ENCODE results near the genes UBA6, SULT1E1 and OPRPN.

DNA sequence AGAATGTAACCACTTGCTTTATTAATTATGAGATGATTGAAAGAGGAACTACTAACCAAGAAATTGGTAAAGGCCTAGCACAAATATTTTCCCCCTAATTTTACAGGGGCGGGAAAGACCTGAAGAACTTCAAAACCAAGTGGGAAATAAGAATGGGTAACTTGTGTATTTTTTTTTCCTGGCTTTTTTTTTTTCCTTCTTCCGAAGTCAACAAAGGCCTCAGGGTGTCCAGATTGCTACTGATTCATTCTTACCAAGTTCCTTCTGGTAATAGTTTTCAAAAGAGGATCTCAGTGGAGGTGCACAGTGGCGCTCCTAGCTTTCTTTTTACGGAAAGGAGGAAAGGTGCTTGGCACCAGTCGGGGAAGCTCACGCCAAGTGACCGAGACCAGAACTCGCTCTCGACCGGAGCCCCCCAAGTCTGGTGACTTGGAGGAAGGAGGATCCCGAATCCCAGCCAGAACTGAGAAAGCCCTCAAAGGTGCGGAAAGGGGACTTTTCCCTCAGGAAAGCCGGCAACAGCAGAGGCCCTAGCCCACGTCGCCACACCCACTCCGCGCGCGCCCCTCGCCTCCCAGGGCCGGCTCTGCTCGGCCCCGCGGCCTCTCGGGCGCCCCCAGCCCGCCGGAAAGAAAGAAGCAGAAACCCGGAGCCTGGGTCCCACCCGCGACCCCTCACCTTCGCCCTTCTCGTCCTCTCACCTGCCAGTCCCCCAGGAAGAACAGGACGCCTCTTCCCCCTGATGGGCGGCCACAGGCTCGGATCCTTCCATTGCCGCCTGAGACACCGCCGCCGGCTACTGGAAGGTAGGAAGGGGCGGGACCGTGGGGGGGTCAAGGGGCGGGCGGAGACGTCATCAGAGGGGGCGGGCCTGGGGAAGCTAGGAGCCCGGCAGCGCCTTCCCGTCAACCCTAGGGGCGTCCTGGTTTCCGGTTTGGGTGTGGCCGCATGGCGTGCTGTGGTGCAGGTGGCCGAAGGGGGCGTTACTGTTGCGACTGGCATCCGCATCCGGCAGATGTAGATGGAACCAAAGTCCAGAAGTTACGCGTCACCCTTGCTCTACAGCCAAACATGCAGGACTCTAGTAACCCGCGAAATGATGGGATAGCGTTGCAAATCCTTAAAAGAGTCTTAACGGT lies at the start of gene UBA6:
TSS of gene UBA6 (minus strand) at position 808 of the 1,139 bp plus-strand sequence.
- PRO-cap = bidirectional peak, plus-strand start at position 926 of the sequence, minus-strand start at position 801 of the sequence

- PRO-cap = no peak
Measured at GRCh38 chr4:67721719-67722372, 20.9 kb upstream of the UBA6 start.

- PRO-cap = no peak
Measured at GRCh38 chr4:67885531-67886253, 1.9 kb upstream of the TMPRSS11D start.

DNA sequence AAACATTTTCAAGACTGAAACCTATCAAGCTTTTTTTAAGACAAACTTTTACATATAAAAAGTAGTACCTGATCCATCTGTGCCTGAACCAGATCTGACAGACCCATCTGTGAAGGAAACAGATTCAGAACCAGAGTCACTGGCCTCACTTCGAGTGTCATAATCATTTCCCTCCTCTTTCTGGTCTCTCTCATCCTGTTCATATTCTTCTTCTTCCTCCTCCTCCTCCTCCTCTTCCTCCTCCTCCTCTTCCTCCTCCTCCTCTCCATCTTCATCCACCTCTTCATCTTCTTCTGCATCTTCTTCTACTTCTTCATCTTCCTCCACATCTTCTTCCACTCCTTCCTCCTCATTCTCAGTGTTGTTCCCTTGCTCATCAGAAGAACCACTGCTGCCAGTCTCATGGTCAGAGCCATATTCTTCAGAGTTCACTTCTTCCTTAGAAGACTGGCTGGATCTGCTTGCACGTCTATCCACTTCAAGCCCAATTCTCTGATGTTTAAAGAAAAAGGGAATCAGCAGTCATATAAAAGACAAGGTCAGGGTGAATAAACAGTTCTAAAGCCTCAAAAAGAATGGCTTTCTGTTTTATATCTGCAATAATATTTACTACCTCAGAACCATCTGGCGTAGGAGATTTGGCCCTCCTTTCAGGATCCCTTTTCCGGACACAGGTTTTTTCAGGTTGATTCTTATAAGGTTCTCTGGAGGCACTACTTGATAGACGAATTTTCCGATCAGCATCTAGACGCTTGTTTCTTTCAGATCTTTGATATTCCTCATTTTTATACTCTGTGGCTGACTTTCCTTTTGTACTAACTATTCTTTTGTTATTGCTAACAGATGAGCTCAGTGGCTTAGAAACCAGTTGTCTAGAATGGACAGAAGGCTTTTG lies 12.7 kb downstream of the YTHDC1 start:
- PRO-cap = no peak

DNA sequence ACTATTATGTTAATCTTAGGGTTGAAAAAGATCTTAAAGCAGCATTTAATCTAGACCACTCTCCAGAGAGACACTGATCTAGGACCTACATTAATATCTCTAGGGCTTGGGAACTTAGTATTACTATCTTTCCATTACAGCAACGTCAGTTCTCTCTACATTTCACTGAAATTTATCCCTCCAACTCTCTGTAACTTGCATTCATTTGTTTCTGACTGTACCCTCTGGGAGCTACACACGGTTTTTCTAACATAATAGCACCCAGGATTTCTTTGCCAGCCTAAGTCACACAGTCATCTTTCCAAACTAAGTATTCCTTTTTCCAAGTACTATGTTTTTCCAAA lies 1.1 kb downstream of the YTHDC1 start:
- PRO-cap = no peak

DNA sequence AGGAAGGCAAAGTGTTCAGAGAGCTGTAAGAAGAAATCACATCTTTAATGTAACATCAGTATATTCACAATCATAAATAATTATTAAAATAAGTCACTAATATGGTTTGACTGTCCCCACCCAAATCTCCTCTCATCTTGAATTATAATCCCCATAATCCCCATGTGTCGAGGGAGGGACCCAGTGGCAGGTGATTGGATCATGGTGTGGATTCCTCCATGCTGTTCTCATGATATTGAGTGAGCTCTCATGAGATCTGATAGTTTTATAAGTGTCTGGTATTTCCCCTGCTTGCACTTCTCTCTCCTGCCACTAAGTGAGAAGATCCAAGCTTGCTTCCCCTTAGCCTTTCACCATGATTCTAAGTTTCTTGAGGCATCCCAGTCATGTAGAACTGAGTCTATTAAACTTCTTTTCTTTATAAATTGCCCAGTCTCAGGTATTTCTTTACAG lies 9.8 kb downstream of the UGT2B17 start:
- PRO-cap = no peak

GRCh38 chr4:68575883-68576265 lies 248 bp downstream of the UGT2B17 start:
- PRO-cap = no peak

DNA sequence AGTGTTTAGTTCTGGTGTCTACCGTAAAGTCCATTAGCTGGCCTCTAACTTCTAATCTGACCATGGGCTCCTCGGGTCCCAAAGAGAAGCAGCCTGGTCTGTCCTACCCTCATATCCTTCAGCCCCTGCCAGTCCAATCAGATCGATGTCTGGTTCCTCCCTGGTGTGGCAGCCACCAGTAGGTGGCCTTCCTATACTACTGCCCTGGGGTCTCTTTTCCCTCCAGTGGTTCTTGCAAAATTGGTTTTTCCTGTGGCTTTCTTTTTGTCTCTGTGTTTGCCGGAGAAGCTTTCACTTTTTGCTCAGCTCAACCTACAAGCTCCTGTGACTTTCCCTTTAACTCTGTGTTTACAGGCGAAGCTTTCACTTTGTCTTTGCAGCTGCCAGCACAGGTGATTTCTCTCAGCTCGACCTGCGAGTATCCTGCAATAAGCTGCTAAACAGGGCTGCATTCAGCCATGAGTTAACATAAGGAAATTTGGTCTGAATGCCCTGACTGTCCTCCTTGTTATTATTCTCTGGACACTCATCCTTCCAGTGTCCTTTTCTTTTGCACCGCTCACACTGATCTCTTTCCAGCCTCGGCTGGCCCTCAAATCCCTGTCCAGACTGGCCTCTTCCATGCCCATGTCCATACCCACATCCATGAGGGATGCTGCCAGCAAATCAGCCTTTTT lies 46.7 kb downstream of the UGT2A3 start:
- PRO-cap = no peak

GRCh38 chr4:68906409-68907247 lies 45.0 kb downstream of the UGT2A3 start:
- PRO-cap = no peak

- PRO-cap = no peak
Measured at GRCh38 chr4:68948312-68948703, 3.3 kb downstream of the UGT2A3 start.

DNA sequence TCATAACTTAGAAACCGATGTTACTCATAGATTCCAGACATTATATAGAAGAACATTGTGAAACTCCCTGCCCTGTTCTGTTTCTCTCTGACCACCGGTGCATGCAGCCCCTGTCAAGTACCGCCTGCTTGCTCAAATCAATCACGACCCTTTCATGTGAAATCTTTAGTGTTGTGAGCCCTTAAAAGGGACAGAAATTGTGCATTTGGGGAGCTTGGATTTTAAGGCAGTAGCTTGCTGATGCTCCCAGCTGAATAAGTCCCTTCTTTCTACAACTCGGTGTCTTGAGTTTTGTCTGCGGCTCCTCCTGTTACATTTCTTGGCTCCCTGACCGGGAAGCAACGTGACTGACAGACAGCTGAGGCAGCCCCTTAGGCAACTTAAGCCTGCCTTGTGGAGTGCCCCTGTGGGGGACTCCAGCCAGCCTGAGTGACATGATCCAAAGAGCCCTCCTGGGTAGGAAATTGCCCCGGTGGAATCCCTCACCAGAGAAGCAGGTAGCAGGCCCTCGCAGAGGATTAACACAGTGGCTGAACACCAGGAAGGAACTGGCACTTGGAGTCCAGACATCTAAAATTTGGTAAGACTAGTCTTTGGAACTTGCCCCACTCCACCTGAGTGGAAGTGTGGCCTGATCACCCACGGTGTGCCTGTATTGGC lies 45.1 kb upstream of the UGT2B7 start:
- PRO-cap = no peak

DNA sequence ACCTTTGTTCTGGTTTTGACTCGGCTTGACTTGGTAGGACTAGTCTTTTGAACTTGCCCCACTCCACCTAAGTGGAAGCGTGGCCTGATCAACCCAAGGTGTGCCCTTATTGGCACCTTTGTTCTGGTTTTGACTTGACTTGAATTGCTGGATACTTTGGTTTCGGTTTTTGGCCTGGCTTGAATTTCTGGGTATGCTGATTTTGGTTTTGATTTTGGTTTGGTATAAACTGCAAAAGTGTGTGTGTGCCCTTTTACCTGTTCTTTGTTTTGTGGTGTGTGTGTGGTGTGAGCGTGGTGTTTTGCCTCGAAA lies 44.6 kb upstream of the UGT2B7 start:
- PRO-cap = no peak

DNA sequence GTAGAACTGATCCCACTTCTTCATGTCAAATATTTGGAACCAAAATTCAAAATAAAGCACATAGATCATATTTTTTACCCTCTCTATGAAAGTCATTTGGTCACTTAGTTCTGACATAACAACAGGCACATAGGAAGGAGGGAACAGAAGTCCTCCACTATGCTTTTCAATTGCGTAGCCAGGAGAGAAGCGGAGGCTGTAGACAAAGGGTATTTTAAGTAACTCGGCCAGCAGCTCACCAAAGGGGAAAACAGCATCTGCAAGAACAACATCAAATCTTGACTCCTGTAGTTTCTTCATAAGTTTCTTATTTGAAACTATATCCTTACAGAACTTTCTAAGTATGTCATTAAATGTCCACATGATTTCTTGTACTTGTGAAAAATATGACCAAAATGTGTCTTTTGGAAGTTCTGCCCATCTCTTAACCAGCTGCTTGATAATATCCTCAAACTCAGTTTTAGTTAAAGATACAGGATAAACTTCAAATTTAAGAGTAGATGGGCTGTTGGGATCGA lies 492 bp downstream of the UGT2B4 start:
- PRO-cap = no peak

DNA sequence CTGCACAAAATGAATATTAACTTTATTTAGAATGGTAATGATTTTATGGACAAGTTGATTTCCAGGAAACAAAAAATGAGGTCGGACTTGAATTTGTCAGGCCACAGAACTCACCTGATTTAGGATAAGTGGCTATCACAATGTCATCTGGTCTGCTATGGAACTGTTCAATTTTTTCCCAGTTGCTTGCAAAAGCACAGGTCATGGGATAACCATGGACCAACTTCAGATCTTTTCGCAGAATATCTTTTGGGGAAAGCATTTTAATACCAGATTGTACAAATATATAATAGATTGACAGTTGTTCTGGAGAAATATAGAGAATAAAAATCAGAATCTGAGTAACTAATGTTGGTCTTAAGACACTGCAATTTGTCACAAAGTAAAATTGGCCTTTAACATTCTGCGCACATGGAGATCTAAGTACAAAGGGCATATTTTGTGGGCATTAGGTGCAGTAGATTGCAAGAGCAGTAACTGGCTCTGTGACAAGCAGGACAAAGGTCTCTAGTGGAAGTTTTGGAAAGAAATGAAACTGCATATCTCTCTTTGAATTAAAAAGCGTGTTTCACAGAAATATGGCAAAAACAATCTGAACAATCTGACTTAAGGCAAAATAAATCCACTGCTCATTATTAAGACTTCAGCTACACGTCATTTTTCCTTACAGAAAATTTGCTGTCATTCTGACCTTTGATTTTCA lies 5.3 kb downstream of the SULT1B1 start:
- PRO-cap = no peak

DNA sequence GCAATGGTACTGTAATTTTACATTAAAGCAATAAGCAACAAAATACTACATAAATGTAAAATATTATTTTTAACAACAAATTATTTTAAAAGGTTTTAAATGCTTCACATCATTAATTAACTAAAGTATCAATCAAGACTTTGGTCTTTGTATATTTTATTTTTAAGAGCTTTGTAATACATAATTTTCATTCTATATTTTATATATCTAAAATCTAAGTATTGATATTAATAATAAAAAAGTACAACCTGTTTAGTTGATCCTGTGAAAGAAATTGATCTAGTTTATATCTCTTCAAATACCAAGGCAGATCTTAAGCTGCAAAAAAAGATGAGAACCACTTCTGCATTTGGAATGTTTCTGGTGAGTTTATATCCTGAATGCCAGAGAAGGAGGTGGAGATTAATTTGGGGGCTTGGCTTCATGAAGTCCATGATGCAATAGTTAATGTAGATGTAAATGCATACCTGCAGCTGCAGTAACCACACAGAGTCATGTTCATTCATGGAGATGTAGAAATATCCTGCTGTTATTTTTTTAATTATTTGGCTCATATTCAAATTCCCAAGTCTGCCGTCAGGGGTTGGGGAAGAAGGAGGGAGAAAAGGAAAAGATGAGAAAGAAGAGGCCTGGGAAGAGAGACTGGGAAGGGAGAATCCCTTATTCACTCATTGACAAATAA lies at the start of gene SULT1E1:
TSS of gene SULT1E1 (minus strand) at position 345 of the 682 bp plus-strand sequence.
- PRO-cap = no peak

- PRO-cap = no peak
Measured at GRCh38 chr4:70197922-70198203, 2.3 kb downstream of the ODAM start.

GRCh38 chr4:70397741-70398050 lies at the start of gene OPRPN:
OPRPN (plus strand) TSS chr4:70397940.
- PRO-cap = no peak

GRCh38 chr4:70662042-70662469 lies 4.3 kb downstream of the JCHAIN start:
- PRO-cap = no peak

DNA sequence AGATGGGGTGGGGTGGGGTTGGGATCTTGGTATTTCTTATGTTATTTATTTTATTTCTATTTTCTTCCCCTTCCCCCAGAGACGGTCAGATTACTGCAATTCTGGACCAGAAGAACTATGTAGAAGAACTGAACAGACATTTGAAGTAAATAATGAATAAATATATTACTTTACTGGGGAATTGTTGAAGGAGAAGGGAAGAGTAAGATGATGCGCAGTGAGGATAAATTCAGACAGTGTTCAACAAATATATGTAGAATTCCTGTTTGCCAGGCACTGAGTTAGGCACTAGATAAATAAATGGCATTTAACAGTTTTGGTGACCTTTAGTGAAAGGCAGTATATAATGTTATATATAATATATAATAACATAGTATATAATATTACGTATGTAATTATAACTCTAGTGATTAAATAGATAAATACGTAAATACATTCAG lies 53.3 kb downstream of the RUFY3 start:
- PRO-cap = no peak

GRCh38 chr4:71059182-71059687 lies 65.8 kb downstream of the DCK start:
- PRO-cap = no peak

All from right cardiac atrium (tissue), 1 donor.